Tibial nerve (tissue), 3 donors: ENCODE data around the genes LYL1 and STX10.

DNA sequence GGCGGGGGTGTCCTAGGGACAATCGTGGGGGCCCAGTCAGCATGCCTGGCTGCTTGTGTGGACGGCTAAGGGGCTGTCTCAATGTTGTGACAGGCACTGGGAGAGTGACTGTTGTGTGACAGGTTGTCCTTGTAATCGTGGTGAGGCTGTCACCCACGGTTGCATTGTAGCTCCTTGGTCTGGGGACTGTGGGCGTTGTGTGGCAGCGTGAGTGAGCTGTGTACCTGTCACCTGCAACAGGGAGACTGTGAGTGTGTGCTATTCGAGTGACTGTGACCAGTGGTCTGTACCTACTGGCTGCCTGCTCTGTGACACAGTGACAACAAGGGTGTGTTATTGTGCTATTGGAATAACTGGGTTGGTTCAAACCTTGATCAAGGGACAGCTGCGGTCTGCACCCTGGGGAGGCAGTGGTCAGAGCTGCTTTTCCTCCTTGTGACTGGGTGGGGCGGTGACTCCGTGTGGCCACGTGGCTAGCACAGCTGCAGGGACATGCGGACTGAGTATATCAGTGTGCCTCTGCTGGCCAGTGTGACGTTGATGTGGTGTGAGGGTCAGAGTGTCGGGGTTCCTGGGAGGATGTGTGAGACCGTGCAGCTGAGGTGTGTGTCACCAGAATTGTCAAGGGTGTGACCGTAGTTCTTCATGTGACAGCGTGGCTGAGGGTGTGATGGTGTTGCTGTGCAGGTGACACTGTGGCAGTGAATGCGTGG is 10.2 kb upstream of the NFIX start:
- PRO-cap = no peak
- RAMPAGE, long total RNA, 3 experiments = no peak in any of the 3 experiments

GRCh38 chr19:13006571-13007322 is 11.5 kb downstream of the NFIX start:
- PRO-cap = no peak
- RAMPAGE, long total RNA, 3 experiments = no peak in any of the 3 experiments

GRCh38 chr19:13009418-13009729 is 14.1 kb downstream of the NFIX start:
- PRO-cap = no peak
- RAMPAGE, long total RNA, 3 experiments = no peak in any of the 3 experiments

- PRO-cap = no peak
- RAMPAGE, long total RNA, 3 experiments = no peak in any of the 3 experiments
These were observed 26.8 kb downstream of the NFIX start for GRCh38 chr19:13022097-13022512.

GRCh38 chr19:13031380-13032688 is 36.6 kb downstream of the NFIX start:
- PRO-cap = no peak
- RAMPAGE, long total RNA, 3 experiments = no peak in any of the 3 experiments

DNA sequence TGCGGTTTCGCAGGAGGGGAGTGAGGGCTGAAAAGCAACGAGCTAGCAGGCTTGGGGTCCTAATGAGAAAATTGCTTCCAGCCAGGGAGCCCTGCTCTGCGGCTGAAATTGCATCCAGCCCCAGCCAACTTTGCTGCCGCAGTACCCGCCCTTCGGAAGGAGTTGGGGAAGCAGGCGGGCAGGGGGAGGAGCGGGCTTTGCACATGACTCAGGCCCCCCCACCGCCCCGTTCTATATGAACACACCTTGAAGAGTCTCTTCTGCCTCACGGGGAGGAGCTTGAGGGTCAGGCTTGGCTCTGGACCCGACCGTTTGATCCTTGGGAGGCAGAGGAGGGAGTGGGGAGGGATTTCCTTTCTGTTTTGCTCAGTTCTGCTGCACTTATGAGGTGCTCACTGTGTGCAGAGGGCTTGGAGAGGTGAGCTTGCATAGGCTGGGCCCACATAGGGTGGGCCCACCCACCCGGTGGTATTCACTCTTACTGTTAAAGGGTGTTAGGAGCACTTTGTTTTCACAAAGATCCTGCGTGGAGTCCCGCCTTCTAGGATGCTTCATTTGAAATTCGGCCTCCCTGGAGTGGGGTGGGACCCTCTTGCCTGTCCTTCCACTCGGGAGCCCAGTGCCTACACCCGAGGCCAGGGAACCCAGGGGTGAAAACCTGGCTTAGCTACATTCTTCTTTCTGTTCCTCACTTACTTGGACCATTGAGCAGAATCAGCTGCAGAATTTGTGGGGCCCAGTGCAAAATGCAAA is 46.5 kb downstream of the LYL1 start:
- PRO-cap = unidirectional peak, minus-strand start at position 143 of the sequence
- RAMPAGE, long total RNA, 3 experiments = no peak in any of the 3 experiments

DNA sequence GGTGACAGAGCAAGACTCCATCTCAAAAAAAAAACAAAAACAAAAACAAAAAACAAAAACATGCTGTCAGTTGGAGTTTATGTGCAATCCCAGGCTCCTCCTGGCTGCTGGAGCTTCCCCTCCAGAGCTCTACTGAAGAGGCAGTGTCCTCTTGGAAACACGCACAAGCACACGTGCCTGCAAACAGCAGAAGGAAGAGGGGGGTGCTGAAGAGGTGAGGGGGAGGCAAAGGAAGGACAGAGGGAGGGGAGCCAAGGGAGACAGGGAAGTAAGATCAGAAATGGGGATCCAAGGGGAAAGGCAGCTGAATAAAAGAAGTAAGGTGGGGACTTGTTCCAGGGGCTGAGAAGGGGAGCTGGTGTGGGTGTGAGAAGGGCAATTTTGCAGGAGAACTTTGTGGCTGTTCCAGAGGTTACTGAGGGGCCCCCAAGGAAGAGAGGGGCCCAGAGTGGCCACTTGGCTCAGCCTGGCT is 34.5 kb downstream of the LYL1 start:
- PRO-cap = bidirectional peak, plus-strand start at position 277 of the sequence, minus-strand start at position 131 of the sequence
- RAMPAGE, long total RNA, 3 experiments = no peak in any of the 3 experiments

DNA sequence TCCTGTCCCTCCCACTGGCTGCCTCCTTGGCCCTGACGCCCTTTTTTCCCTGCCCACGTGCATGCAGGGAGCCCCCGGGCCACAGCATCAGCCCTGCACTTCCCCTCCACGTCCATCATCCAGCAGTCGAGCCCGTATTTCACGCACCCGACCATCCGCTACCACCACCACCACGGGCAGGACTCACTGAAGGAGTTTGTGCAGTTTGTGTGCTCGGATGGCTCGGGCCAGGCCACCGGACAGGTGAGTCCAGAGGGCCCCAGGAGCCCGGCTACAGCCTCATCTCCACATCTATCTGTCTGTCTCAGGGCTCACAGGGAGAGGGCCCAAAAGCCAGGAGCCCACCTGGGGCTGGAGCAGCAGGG is 21.1 kb downstream of the LYL1 start:
- PRO-cap = no peak
- RAMPAGE, long total RNA, 3 experiments = no peak in any of the 3 experiments

GRCh38 chr19:13094679-13095295 is 7.9 kb downstream of the LYL1 start:
- PRO-cap = no peak
- RAMPAGE, long total RNA, 3 experiments = no peak in any of the 3 experiments

DNA sequence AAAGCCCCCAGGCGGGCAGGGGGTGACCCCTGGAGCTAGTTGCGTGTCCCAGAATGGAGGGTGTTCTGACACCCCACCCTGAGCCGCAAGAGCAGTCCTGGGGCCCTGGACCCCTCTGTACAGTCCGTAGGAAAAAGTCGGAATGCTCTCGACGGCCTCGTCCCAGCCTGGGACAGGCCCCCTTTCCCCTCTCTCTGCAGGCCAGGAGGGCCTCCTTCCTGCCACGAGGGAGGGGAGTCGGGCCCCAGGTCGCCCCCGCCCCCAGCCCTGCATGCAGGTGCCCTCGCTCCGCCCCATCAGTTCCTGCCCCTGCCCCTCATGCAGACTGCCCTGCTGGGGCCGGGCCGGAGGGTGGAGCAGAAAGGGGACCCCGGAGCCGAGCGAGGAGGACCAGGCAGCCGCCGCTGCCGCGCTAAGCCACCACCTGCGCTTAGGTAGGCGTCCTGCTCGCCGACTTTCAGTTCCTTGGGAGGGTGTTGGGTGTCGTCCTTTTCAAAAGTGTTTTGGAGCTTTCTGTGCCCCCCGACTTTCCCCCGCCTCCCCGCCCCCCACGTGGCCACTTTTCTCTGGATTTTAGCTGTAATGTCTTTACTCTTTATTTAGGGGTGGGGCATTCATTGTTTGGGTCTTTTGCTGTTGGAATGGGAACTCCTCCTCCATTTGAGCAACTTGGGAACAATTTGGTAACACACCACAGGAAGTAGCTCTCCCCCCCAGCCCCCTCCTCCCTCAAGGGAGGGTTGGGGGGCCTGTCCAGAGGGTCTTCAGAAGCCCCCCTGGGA is 7.2 kb downstream of the LYL1 start:
- PRO-cap = no peak
- RAMPAGE, long total RNA, 3 experiments = no peak in any of the 3 experiments

DNA sequence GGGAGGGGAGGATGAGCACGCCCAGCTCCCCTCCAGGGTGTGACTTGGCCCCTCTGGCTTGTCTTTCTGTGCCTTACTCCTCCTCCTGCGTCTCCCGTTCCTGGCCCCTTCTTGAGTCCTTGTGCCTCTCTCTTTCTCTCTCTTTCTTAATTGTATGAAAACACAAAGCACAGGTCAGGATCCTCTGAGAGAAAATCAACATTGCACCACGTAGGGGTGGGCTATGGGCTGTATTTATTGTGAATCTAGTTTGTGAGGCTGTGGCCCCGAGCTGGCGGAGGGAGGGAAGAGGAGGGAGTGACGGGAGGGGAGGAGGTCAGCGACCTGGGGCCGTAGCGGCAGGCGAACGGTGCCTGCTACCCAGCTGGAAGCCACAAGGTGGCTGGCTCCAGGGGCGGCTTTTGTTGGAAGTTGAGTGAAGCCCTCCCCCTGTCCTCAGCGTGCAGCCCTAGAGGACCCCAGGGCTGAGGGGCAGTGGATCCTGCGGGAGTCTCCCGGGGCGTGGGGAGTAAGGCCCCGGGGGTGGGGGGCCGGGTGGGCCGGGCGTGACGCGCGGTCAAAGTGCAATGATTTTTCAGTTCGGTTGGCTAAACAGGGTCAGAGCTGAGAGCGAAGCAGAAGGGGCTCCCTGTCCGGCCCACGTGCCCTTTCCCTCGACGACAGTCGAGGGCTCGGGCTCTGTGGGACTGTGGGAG is 6.4 kb downstream of the LYL1 start:
- PRO-cap = no peak
- RAMPAGE, long total RNA, 3 experiments = no peak in any of the 3 experiments

- PRO-cap = no peak
- RAMPAGE, long total RNA, 3 experiments = no peak in any of the 3 experiments
These were observed 5.8 kb downstream of the LYL1 start for GRCh38 chr19:13096773-13097334.

DNA sequence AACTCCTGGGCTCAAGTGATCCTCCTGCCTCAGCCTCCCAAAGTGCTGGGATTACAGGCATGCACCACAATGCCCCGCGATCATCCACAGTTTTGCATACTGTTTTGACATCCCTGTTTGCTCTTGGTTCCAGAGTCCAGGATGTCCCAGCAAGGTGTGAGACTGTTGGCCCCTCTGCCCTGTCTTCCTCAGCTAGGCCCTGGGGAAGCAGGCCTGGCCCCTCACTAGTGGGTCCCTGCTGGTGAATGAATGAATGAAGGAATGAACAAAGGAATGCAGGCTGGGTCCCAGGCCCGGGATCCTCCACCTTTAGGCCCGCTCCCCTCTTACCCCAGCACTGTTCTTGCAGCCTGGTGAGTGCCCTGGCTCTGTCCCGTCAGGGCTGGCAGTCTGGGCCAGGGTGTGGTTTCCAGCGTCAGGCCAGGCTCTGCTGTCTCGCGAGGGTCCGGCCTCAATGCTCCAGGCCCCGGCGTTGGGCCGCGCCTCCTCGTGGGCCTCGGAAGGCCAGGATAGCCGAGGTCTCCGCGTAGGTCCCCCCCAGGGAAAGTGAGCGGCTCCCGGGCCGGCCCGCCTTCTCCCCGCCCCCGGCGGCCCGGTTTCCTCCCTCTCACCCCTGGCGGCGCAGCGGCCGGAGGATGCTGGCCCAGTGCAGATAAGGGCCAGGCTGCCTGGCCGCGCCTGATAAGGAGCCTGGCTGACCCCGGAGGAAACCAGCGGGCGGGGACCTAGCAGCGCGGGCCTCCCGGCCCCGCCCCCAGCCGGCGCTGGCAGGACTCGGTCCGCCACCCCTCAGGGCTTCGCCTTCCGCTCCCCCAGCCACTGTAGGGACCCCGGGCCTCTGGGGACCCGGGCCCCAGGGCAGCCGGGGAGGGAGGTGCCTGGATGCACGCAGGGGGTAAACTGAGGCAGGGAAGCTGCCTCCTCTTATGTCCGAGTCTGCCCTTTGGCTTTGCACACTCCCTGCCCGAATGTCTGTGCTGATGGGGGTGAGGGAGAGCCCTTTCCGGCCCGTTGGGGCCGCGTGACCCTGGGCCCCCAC is at the start of gene LYL1:
LYL1 (minus strand) TSS at position 658 of the 1,039 bp plus-strand sequence.
- PRO-cap = bidirectional peak, plus-strand start at position 757 of the sequence, minus-strand start at position 548 of the sequence; bidirectional peak, plus-strand start outside the sequence, minus-strand start at position 966 of the sequence
- RAMPAGE, long total RNA, 3 experiments = start-site peak on the minus strand in 2 of 3 experiments, centred at positions 332 to 704 of the sequence, 5 to 17 reads per replicate

- PRO-cap = no peak
- RAMPAGE, long total RNA, 3 experiments = no peak in any of the 3 experiments
These were observed 9.6 kb downstream of the STX10 start for GRCh38 chr19:13140509-13141008.

DNA sequence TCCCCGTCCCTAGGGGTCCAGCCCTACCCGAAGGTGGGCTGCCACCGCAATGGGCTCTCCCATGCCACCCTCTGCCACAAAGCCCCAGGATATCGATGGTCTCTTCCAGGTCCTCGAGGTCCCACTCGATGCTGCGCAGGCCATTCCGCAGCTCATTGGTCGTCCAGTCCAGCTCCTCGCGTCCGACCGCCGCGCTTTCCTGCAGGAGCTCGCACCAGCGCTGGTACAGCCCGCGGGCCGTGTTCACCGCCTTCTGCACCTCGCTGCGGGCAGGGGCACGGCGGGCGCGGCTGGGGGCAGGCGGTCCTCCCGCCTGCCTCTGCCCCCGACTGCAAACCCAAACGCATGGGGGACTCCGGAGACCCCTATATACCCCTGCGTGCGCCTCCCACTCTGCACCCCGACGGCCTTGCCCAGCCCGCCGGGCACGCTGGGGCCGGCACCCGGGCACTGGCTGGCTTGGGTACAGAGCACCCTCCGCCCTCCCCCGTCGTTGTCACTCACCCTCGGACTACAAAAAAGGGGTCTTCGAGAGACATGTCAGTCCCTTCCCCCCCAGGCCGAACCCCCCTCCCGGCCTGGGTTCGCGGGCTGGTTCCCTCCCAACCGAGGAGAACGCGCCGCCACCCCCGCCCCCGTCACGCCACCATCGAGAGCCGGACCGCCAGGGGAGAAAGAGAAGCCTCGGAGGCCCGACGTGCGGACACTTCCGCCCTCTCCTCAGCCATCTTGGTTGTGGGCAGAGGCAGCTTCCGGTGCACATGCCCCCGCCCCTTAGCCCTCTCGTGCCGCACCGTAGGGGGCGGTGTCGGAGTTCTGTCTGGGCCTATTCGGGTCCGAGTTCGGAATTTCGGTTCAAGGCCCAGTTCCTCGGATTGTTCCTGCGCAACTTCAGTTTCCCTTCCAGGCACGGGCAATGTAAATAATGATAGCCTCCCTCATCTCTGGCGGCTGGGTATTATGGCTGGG is at the start of gene STX10:
STX10 (minus strand) TSS at position 741 of the 969 bp plus-strand sequence.
- PRO-cap = bidirectional peak, plus-strand start at position 811 of the sequence, minus-strand start at position 735 of the sequence
- RAMPAGE, long total RNA, 3 experiments = start-site peak on the plus strand in 3 of 3 experiments, centred at positions 806 to 845 of the sequence, 8 to 18 reads per replicate; start-site peak on the minus strand in 3 of 3 experiments, centred at positions 599 to 620 of the sequence, 31 to 96 reads per replicate

DNA sequence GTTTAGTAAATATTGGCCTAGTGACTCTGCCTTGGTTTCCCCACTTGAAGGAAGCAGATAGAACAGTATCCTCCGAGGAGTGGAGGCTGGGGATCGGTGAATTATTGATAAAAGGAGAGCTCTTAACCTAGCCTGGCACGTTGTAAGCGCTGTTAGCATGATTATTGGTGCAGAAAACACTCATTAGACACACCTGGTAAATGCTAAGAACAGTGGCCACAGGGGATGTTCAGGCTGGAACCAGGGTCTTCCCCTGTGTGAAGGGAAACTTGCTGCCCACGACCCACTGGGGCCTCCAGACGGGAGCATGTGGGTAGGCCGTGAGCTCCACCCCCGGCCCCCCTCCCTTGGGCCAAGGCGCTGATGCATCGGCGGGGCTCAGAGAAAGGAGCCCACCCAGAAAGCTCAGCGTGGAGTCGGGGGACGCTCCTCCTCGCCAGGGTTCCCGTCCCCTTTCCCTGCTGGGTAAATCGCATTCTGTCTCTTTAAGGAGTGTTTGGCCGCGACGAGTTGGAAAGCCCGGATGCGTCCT is 2.3 kb downstream of the IER2 start:
- PRO-cap = bidirectional peak, plus-strand start outside the sequence, minus-strand start at position 460 of the sequence
- RAMPAGE, long total RNA, 3 experiments = no peak in any of the 3 experiments

DNA sequence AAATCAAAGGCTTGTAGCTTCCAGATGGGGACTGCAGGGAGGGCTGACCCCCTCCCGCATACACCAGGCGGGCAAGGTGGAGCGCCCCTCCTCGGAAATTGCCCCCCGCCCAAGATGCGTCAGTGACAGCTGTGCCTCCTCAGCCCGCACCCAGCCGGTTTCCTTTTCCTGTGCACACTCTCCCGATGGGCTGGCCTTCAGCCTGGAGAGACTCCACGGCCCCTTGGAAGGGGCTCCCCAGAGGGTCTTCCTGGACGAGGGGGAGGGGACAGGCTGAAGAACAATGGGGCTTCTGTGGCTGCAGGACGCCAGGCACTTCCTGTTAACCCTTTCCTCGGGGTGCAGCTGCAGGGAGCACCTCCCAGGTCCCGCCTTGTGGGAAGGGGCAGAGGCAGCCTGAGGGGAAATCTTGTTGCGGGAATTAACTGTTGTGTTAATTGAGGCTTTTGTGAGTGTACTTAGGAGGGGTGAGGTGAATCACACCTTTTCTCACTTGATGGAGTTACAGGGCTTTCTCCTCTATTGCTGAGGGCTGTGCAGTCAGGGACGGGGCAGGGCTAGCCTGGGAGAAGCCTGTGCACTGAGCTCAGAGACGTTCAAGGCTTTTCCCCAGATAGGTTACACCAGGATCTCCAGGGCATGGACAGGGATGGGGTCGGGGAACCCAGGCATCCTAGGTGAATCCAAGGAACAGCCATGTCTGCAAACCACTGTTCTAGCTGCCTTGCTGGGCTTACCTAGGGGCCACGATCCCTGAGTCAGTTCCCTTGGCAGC is 14.3 kb downstream of the IER2 start:
- PRO-cap = no peak
- RAMPAGE, long total RNA, 3 experiments = no peak in any of the 3 experiments

DNA sequence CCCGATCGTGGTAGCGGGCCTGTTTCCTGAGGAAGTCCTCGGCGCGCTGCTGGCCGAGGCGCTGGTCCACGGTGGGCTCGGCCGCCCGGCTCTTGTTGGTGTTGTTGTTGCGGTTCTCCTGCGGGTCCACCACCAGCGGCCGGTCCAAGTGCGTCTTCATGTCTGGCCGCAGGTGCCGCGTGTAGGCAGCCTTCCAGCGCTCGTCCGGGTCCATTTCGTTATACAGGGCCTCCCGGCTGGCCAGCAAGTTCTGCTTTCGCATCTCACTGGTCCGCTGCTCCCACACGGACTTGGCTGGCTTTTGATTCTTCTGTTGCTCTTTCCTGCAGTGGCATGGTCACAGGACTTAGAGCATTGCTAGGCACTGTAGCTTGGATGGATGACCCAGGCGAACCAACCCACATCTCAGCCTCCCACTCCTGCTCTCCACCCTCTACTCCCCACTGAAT is 148.8 kb downstream of the IER2 start:
- PRO-cap = no peak
- RAMPAGE, long total RNA, 3 experiments = no peak in any of the 3 experiments

DNA sequence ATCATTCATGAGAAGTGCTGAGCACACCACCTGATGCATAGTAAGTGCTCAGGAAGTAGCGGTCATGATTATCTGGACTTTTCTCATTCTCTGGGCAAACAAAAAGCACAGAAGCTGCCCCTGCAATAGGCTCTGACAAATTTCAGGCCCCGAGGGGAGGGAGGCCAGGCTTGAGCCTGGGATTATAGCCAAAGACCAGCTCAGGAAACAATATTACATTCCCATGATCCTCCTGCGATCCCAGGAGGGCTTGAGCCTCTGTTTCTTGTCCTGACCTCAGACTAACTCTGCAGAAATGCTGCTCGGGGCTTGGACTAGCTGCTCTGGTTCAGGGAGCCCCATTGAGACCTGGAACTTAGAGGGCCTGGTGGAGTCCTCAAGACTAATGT is 107.5 kb downstream of the CACNA1A start:
- PRO-cap = no peak
- RAMPAGE, long total RNA, 3 experiments = no peak in any of the 3 experiments

DNA sequence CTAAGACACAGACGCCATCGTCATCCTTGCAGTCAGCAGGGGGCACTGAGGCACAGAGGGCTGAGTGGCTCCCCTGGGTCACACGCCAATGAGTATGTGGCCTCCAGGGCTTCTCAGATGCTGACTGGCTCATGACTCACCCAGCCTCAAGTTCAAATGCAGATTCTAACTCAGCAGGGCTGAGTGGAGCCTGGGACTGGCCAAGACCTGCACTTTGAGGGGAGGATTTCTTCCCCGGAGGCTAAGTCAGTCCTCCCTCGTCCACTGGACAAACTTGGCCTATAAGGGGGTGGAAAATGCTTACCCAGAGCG is 115.2 kb upstream of the CACNA1A start:
- PRO-cap = no peak
- RAMPAGE, long total RNA, 3 experiments = no peak in any of the 3 experiments